Measurements from ENCODE around the genes DZIP1, UGGT2, IPO5 and RNF113B.

GRCh38 chr13:94343332-94343729, 136.2 kb downstream of the DCT start:
- RRBS = no CpG with 5 or more reads among the region's 7 CpGs

- RRBS = no CpG with 5 or more reads among the region's 5 CpGs
Observed at GRCh38 chr13:94588513-94589162, 7.3 kb downstream of the TGDS start.

DNA sequence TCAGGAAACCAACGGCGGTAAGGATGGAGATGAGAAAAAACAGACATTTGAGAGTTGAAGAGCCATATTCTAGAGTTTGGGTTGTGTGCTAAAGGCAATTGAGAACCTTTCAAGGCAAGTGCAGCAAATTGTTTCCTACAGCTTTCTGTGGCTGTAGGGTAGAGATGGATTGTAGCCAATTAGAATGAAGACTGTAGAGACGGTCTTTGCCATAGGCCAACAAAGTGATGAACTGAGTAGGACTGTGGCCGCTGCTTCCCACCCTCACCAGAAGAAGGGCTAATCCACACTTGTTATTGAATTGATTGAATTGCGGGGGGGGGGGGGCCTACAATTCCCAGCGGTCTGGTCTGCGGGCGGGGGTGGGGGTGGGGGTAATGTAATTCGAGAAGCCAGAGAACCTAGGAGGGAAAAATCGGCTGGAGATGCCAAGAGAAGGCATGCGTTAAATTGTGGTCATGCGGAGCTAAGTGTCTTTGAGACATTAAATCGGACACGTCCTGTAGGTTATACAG, 674 bp upstream of the GPR180 start:
- RRBS = no CpG with 5 or more reads among the region's 14 CpGs

DNA sequence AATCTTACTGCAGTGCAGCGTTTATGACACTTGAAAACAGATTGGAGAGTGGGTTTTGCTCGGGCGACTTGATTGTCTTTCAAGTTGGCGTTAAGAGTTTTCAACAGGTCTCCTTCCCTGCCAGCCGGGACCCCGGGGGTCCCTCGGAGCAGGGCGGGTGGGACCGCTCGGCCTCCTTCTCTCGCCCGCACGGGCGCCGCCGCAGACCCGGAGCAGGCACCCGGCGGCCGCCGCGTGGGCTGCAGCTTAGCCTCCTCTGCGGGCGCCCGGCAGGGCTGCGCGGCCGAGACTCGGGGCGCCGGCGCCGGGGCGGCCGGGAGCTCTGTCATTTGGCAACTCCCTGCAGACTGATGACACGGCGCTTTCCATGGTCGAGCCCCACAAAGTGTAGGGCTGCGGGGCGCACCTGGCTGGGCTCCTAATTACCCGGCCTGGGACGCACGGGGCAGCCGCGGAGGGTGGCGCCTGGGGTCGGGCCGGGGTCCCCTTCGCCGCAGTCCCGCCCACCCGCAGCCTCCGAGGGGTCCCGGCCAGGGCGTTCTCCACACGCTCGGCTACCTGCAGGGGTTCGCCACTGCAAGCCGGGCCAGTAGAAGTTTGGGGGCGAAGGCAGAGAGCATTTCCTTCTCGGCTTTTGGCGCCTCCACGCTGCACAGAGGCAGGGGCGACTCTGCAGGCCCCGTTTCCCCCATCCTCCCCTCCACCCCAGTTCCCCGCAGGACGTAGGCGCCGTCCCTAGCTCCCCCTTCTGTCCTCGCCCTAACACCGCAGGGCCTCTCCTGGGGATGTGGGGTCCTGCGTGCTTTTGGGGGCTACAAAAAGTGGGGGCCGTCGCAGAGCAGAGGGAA, 255.4 kb upstream of the SOX21 start:
- RRBS = 2% methylated on average over 38 of the region's 74 CpGs

DNA sequence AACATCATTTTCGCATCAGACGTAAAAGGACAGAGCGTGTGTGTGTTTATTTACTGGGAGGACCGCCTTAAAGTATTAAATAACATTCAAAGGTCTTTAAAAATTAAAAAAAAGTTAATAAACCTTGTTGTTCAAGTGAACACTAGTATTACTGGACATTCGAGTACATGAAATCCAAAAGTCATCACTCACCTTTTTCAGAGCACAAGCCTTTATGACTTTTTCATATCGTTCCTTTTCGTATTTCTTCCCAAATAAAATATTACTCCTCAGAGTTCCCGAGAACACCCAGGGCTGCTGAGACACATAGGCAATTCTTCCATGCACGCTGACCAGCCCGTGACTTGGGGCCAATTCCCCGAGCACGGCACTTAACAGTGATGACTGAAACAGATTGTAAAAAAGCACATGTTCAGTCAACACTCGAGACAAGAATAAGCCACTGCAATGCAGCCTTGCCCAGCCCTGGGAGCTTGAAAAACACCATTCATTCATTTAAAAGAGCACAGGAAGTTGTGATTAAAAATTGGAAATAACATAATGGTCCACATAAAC, 114.7 kb downstream of the ABCC4 start:
- RRBS = no CpG with 5 or more reads among the region's 13 CpGs

DNA sequence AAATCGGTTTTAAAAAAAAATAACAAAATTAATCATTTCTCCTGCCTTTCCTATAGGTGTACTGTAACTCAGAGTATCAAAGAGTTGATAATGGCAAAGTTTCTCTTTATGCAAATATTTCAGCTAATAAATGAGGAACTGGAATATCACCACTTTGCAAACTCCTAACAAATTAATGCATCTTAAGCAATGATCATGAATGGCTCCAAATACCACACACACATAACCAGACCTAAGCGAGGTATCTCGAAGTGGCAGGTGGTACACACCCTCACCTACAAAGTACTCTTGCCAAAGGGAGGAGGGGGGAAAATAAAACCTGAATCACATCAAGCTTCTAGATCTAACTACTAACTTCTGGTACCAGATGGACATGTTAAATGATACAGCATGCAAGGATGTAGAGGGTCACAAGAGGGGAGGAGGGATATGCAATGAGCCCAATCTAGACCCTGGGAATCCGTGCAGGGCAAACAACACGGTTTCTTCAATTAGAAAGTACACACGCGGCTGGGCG, 61.4 kb downstream of the ABCC4 start:
- RRBS = no CpG with 5 or more reads among the region's 8 CpGs

GRCh38 chr13:95641204-95642357, 2.9 kb downstream of the DZIP1 start:
- RRBS = 3% methylated on average over 20 of the region's 92 CpGs

DNA sequence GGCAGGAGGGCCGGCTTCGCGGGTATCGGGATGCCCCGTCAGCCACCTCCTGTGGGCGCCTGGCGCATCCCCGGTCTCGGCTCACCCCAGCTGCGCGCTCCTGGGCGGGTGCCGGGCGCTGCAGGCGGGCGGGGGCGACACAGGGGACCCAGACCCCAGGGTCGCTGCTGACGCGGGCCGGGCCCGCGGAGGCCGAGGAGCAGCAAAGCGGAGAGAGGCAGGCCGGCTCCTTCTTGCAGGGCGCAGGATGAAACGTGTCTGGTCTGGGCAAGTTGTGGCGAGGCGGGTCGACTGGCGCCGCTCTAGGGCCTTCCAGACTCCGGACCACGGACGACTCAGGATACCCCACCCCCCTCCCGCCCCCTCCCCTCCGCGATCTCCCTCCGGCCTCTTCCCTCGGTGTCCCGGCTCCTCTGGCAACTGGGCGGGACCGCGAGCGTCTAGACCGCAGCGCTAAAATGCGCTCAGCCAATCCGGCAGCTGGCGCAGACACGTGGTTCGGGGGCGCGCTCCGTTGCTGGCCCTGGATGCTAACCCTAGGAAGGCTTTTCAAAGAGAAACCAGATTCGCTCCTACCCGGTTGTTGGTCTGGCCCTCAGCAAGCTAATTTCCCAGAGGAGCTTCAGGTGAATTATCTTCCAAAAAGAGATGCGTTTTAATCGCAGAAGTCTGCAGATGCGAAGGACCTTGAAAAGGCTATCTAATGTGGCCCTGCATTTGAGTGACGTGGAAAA, at the start of gene DZIP1:
TSS of gene DZIP1 (minus strand) at position 415 of the 734 bp plus-strand sequence.
- RRBS = 1% methylated on average over 47 of the region's 62 CpGs

DNA sequence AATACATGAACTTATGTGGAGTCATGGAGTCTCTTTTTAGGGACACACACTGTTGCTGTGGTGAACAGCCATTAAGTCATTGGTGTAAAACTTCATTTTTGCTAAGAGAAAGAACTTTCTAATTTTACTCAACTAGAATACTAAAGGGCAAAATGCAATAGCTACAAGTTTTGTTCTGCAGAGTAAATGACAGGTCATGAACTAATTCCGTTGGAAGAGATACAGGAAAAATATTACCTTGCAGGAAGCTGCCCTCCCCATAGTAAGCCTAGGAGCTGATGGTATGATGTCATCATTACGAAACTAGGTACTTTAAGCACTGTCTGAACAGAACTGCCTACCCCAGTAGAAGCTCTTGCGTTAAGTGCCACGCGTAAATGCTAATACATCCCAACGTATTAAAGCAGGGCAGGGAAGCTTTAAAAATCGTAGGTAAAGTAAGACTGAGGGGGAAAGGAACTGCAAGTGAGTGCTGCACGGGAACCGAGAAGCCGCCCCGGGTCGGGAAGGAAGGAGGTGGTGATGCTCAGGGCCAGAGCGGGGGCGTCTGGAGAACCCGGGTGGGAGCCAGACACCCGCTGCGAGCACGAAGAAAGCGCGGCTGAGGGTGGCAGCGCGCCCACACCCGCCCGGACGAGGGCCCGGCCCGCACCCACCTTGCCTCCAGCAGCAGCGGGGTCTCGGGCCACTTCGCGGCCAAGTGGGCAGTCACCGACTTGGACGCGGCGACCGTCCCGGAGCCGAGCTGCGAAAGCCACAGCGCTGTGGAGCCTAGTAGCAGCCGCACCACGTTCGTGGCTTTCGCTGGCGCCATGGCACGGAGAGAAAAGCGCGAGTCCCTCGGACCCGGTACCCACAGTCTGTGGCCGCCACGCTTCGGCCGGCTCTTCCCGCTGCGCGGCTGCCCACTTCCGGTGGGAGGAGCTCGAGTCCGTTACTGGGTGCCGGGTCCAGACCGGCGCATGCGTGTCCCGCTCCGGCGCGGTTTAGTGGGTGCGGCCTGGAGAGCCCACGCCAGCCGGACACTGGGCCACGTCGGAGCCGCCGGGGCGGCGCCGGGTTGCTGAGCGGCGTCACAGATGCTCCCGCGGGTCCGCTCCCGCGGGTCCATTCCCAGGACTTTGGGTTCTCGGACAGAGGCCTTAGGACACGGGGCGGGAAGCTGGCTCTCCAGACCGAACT, at the start of gene UGGT2:
TSS of gene UGGT2 (minus strand) at position 903 of the 1,182 bp plus-strand sequence.
- RRBS = 1% methylated on average over 29 of the region's 89 CpGs

DNA sequence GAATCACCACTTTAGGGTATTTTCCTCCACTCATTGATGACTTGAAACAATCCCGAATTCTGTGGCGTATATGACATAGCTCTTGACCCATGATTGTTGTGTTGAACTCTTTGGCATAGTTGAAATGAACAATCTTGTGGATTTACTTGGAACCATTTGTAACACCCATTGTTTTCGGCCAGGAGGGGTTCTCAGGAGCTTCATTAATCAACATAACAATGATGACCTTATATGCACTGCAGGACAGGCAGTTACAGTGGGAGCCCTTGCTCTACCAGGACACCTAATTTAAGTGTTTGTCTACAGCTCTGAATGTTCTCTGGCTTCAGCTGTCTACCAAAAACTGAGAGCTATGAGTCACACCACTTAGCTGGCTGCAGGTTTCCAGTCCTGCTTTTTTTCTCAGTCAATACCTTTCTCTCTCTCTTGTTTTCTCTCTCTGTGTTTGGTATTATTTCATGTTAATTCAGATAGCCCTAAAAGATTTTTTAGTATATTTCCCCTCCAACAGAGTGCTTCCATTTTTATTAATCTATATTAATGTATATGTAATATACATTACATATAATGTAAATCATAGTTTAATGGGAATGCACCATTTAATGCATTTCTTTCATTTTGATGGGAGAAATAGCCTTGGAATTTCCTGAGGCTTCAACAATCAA, 105.4 kb upstream of the MBNL2 start:
- RRBS = no CpG with 5 or more reads among the region's 3 CpGs

DNA sequence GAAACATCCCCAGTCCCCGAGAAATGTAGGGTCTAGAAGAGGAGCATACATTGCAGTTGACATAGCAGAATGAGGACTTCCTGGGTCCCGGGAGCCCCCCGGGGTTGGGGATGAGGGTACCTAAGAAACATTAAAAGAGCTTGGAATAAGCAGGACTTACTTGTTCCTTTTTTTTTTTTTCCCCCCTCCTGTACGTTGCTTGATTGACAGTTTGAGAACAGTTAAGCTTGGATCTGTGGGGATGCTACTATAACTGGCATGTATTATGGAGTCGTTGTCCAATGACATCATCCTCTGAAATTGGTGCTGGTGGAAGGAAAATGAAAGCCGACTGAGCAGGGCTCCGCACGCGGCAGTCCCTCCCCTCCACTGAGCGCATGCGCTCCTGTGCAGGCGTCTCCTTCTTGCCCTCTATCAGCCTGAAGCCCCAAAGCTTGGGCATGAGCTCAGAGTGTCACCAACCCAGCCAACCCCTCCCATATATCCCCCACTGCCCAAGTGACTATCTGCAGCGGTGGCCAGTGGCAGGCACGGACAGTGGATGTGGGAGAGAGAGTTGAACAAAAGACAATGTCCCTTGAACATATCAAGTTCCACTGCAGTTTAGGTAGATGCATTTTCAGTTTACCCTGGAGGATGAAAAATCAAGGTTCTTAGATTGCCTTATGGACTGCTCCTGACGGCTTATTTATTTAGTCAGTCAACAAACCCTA, 20.6 kb downstream of the MBNL2 start:
- RRBS = no CpG with 5 or more reads among the region's 15 CpGs

DNA sequence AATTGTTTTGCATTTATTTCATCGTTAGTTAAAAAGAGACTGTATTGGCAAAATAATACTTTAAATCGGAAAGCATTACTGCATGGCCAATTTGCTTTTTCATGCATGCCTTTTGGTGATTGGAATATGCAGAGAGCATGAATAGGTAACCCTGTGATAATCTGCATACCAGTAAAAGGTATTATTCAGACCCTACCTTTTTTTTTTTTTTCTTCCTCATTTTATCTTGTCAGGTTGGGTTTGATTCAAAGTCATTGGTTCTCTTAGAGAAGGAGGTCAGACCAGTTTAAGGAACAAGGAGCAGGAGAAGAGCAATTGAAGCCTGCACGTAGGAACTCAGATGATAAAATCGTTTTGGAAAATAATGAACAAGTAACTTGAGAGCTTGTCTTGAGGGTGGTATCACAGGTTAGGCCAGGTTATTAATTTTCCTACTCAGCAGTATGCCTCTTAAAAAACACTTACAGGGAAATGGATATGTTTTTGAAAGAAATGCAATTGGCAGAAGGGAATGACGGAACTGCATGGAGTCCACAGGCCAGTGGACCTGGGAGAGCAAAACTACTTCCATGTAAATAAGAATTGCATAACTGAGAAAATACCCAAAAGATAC, 34.9 kb downstream of the MBNL2 start:
- RRBS = no CpG with 5 or more reads among the region's 5 CpGs

DNA sequence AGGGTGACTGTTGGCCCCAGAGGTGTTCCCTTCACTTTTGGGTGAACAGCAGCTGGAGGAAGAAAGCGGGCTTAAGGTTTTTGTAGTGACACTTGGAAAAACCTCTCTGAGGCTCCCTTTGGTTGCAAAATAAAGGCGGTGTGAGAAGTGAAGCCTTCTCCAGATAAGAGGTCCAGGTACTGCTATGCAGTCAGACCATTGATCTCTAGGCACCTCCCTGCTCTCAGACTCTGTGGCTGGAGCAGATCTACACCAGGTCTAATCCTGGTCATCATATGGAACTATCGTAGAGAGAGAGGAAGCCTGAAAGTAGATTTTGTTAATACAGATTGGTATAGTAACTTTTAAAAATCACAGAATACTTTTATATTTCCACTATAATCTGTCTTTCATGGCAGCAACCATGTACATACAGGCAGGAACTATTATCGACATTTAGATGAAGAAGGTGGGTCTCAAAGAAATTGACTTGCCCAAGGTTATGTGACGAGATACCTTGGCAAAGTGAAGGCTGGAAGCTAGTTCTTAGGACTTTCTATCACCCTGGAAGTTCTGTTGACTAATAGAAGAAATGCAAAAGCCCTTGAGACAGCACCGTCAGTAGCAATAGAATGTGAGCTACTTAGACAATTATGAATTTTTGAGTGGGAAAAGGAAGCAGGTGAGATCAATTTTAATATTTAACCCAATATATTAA, 47.6 kb downstream of the MBNL2 start:
- RRBS = no CpG with 5 or more reads among the region's 6 CpGs

- RRBS = no CpG with 5 or more reads among the region's 2 CpGs
Observed at GRCh38 chr13:97384385-97384821, 49.6 kb upstream of the RAP2A start.

DNA sequence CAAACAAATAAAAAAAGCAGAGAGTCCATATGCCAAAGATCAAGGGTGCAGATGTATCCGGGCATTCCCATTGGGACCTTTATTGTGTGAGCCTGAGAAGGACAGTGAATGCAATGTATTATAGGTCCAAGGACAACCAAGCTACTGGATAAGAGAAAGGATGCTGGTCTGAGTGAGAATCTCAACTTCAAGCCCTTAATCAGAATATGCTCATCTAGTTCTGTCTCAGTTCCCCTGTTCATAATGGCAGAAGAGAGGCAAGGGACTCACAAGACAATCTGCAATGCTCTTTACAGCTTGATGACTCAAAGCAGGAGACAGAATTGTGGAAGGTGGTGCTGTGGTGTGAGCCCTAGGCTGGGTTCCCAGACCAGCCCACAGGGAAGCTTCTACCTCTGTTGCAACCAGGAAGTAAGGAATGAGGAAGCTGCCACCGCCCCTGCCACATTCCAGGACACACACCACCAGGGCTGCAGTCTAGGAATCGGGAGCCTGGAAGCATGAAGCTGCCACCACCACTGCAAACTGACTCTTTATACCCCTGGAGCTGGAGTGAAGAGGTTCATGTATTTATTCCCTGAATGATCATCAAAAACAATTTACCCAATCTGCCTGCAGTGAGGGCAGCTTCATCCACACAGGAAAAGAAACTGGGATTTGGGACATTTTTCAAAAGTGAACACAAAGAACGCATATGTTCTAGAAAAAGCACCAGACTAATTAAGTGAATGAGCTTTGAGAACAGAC, 133.9 kb downstream of the RAP2A start:
- RRBS = no CpG with 5 or more reads among the region's 4 CpGs

DNA sequence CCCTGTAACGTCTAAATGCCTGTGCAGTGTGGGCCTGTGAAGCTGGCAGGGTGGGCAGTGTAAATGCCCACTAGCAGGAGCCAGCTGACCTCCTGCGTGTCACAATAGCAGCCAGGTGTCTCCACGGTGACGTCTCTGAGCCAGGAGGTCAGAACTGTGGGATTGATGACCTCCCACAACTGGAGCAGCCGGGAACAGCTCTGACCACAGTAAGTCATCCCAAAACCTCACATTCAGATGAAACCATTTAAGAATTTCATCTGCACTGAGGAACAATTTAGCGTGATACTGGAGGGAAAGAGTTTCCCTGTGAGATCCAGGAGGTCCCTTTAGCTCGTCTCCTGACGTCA, at the start of gene IPO5:
TSS of gene IPO5 (plus strand) at position 168 of the 350 bp plus-strand sequence.
- RRBS = no CpG with 5 or more reads among the region's 8 CpGs

DNA sequence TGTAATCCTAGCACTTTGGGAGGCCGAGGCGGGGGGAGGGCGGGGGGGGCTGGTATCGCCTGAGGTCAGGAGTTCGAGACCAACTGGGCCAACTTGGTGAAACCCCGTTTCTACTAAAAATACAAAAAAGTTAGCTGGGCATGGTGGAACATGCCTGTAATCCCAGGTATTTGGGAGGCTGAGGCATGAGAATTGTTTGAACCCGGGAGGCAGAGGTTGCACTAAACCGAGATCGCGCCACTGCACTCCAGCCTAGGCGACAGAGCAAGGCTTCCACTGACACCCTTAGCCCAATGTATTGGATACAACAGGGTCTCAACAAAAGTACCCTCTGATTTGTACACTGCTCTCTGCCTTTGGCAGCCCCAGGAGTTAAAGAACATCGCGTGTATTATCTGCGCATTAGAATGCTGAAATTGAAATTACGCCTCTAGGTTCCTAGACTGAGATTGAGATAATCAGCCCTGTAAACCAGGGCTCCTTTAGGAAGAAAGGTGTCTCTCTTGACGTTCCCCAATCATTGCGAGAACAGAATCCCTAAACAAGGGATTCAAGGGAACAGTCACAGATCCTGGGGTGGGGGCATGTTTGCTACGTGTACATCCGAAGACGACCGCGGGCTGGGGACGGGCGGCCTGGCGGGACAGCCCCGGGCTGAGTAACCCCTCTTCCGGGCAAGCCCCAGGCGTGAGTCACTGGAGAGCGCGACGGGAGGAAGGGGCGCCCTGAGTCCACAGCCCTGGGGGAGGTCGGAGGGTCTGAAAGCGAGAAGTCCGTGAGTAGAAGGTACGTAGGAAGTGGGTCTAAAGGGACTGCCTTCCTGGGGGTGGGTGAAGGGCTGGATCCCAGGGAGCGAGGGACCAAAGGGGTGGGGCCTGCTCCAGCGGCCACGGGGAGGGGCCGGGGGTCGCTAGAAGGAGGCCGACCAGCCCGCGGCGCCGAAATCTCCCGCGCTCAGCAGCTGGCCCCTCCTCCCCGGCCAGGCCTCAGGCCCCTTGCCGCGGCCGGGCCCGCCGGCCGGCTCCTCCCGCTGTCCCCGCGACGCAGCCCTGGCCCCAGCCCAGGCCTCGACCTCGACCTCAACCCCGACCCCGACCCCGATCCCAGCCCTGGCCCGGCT, 22.1 kb downstream of the IPO5 start:
- RRBS = under 1% methylated on average over 8 of the region's 65 CpGs

GRCh38 chr13:98105835-98106393, 37.0 kb upstream of the FARP1 start:
- RRBS = no CpG with 5 or more reads among the region's 3 CpGs

- RRBS = 100% methylated on average over 7 of the region's 27 CpGs
Observed at GRCh38 chr13:98177038-98177389, at the start of gene RNF113B. Gene RNF113B (minus strand): TSS chr13:98177269.

DNA sequence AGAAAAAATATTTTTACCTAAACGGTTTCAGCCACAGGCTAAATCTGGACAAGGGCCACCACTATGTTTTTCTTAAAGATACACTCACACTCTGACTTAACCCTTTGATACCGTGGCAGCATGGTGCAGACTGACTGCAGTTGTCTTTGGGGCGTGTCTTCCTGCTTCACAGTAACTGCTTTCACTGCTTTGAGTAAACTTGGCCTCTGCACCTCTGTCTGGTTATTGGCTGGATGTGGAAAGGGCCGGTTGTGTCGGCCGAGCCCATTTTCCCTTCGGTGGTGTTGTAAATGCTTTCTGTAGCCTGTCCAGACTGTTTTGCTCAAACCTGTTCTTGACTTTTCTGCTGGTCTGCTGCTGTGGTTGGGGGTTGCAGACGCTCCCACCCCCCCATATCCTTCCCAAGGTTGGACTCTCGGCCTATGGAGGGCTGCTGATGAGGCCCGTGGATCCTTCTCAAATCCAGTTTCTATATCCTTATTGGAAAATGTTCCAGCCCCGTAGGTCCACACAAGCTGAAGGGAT, 90.1 kb upstream of the RNF113B start:
- RRBS = no CpG with 5 or more reads among the region's 11 CpGs